Left ventricle myocardium (tissue), 1 donor: ENCODE measurements around a stretch of chr9.

- PRO-cap = no peak
Observed at GRCh38 chr9:129504806-129505832, 115.8 kb downstream of the C9orf50 start.

DNA sequence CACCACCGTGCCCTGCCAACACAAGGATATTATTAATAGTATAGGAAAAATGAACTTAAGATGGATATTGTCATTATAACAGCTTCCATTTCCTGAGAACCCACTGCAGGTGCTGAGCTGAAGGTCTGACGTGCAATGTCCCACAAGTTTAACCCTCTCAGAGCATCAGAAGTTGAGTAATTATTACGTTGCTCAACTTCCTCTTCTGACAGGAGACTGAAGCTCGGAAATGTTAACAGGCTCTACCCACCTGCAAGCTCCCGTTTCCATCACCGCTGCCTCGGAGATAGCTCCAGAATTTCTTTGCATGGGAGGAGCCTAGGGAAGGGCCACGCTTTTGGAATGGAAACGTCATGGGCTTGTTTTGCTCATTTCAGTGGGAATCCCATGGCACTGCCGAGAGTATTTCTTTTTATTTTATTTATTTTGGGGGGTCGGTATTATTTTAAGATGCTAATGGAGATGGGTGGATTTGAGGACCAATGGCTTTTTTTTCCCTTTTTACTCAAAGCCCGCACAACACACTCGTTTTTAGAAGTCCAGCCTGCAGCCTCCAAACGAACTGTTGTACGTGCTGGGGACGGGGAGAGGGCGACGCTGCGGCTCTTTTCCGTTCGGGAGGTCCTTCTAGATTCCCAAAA, 932 bp upstream of the NTMT1 start:
- PRO-cap = no peak

DNA sequence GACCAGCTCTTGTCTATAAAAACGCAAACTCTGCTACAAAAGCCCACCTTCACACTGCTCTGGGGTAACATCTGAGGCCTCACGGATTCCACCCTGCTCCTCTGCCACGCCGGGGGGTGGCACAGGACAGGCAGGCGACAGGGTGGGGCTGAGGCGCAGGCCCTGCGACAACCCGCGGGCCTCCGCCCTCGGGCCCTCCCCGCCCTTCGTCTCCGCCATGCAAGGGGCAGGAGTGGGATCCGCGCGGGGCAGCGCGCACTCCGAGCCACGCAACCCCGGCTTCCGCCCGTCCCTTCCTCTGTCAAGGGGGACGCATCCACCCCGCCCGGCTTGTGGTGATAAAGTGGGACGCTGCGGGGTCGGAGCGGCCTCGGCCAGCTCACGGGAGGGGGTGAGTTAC, 464 bp downstream of the ASB6 start:
- PRO-cap = no peak

DNA sequence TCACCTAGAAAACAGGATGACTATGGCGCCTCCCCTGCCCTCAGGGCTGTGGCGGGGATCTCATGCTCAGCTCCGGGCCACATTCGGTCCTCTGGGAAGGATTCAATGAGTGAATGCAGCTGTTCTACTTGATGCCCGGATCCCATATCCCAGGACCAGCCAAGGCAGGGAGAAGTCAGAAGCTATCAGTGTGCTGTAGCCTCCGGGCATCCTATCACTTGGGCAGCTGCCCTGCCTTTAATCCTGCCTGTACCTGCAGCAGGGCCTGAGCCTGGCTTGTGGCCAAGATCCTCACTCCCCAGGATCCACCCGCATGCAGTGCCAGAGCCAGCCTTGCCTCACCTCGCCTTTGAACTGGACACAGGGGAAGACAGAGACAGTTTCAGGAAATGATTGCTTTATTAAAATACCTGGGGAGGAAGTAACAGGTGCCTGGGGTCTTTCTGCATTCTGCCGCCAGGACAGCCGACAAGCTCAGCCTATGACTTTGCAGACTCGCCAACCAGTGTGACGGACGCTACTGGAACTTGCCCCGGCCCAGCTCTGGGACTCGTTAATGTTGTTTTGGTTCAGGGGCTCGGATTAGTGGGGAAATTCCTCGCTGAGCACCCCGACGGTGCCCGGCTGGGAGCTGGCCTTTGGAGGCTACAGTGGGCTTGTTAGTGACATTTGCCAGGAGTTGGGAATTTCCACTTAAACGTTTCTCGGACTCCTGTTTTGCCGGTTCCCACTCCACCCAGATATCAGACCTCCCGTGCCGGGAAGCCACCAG, 868 bp downstream of the PTGES start:
- PRO-cap = no peak

DNA sequence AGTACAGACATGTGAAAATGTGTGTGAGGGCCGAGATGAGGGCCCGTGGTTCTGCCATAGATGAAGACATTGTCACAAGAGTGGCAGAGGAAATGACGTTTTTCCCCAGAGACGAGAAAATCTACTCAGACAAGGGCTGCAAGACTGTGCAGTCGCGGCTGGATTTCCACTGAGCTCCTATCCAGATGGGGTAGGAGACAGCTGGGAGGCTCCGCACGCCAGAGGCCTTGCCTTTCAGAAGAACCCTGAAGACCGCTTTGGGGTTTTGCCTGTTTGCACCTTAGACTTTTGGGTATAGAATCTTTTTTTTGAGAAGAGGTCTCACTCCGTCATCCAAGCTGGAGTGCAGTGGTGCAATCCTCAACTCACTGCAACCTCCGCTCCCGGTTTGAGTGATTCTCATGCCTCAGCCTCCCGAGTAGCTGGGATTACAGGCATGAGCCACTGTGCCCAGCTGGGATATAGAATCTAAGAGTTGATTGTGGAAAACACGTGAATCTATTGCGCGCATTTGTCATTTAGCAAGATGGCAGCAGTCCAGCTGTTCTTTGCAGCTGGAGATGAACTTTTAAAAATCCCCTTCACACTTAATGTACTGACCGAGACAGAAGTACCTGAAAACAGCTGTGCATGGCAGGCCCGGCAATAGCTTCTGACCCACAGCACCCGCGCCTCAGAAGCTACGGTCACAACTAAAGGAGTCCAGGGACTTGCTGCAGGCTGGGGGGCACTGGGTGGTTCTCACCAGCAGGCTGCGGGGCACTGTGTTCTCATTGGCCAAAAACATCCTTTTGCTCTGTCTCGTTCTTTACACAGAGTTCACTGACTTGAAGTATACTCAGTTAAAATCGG, 6.7 kb downstream of the TOR1B start:
- PRO-cap = no peak

DNA sequence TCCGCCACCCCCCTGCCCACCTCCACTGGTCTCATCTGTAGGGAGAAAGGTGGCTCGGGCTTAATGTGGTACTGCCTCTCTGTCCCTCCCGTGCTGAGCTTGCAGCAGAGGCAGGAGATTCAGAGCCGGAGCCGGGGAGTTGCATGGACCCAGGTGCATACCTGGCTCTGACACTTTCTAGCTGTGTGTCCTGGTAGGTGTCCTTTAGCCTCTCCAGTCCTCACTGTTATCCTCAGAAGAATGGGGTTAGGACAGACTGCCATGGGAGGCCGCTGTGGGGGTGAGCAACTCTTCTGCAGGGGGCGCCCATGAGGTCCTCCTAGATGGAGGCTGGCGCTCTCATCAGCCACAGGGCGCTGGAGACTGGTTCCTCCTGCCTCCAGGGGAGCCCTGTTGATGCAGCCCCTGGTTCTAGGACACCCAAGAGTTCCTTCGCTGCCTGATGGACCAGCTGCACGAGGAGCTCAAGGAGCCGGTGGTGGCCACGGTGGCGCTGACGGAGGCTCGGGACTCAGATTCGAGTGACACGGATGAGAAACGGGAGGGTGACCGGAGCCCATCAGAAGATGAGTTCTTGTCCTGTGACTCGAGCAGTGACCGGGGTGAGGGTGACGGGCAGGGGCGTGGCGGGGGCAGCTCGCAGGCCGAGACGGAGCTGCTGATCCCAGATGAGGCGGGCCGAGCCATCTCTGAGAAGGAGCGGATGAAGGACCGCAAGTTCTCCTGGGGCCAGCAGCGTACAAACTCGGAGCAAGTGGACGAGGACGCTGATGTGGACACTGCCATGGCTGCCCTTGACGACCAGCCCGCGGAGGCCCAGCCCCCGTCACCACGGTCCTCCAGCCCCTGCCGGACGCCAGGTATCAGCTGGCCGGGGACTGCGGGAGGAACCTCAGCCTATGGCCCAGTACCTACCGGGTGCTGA, 32.6 kb downstream of the USP20 start:
- PRO-cap = no peak

- PRO-cap = no peak
Observed at GRCh38 chr9:129886547-129886822, 51.2 kb downstream of the USP20 start.

GRCh38 chr9:129902764-129903109, 67.5 kb downstream of the USP20 start:
- PRO-cap = no peak

DNA sequence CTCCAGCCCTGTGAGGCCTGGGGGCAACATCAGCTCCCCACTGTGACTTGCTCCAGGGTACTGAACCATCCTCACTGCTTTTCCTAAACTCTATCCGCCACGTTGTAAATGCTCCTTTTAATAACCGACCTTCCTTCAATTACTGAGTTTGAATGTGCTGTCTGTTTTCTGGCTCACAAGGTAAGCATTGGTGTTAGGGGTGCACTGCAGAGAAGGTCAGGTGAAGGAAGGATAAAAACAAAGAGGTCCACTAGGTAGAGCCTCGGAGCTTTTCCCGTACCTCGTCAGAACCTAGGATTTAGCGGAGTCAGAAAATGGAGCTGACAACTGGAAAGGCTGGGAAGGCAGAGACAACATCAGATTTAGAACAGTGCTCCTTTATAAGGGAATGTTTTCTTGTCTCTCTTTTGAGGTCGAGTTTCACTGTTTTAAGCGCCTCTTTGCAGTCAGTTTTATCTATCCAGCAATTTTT, 80.7 kb downstream of the FNBP1 start:
- PRO-cap = unidirectional peak, plus-strand start at position 323 of the sequence

DNA sequence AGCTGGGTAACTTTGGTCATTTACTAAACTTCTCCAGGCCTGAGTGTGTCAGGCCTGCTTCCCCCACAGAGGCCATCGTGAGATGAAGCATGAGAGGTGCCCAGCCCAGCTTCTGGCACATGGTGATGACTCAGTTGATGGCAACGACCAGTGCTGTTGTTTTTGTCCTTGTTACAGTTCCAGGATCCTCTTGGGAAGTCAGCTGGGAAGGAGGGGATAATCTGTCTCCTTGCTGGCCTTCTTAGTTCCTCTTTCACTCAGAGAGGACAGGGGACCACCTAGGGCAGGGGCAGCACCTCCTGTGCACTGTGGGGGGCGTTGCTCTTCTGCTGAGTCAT, 54.1 kb upstream of the NCS1 start:
- PRO-cap = no peak

- PRO-cap = no peak
Observed at GRCh38 chr9:130138178-130139281, 33.7 kb upstream of the NCS1 start.

- PRO-cap = no peak
Observed at GRCh38 chr9:130235613-130236340, 29.8 kb upstream of the HMCN2 start.

- PRO-cap = no peak
Observed at GRCh38 chr9:130242520-130243510, 22.7 kb upstream of the HMCN2 start.

DNA sequence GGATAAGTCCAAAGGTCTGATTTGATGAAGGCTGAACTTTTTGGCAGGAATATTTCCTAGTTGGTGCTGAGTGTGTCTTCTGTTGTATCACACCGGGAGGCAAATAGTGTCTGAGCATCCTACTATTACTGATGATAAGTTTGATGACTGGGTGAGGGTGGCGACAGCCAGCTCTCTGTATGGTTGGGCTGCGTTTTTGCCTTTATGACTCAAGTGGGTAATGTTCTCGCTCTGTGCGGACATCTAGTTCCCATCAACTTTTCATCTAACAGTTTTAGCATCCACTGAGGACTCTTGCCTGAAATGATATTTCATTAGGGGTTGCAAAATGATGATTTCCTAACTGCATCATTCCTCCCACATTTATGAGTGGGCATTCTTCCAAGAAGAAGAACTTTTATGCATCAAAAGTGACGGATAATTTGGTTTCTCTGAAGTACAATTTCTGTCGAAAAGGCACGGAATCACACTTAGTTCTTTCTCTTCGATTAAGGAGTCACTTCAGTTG, 26.6 kb downstream of the HMCN2 start:
- PRO-cap = no peak

- PRO-cap = no peak
Observed at GRCh38 chr9:130327497-130328148, 62.1 kb downstream of the HMCN2 start.

DNA sequence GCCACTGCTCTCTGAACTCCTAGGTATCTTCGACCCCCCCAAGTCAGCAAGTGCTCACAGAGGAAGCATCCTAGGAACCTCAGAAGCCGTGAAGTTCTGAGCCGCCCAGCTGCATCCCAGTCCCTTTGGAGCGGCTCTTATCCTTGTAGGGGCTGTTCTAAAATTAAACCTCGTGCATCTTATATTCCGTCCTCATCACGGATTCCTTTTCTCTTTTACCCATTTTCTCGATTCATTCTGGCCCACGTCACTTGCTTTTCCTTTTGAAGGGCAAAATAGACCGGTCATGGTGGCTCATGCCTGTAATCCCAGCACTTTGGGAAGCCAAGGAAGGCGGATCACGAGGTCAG, 65.0 kb downstream of the HMCN2 start:
- PRO-cap = no peak

DNA sequence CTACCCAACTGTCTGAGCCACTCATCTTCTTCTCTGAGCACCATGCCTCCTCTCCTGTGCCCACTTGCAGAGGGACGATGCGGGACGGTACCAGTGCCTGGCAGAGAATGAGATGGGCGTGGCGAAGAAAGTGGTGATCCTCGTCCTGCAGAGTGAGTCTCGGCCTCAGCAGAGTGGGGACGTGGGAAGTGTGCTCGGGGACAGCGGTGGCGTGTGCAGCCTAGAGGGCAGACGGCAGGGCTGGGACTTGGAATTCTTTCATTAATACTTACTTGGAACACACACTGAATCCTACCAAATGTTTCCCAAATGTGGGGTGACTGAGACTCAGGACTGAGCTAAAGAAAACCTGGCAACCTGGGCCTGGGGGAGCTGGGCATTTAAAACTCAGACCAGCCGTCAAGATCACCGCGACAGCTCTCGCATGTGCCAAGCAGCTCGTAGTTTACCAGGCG, 34.2 kb upstream of the ASS1 start:
- PRO-cap = no peak

DNA sequence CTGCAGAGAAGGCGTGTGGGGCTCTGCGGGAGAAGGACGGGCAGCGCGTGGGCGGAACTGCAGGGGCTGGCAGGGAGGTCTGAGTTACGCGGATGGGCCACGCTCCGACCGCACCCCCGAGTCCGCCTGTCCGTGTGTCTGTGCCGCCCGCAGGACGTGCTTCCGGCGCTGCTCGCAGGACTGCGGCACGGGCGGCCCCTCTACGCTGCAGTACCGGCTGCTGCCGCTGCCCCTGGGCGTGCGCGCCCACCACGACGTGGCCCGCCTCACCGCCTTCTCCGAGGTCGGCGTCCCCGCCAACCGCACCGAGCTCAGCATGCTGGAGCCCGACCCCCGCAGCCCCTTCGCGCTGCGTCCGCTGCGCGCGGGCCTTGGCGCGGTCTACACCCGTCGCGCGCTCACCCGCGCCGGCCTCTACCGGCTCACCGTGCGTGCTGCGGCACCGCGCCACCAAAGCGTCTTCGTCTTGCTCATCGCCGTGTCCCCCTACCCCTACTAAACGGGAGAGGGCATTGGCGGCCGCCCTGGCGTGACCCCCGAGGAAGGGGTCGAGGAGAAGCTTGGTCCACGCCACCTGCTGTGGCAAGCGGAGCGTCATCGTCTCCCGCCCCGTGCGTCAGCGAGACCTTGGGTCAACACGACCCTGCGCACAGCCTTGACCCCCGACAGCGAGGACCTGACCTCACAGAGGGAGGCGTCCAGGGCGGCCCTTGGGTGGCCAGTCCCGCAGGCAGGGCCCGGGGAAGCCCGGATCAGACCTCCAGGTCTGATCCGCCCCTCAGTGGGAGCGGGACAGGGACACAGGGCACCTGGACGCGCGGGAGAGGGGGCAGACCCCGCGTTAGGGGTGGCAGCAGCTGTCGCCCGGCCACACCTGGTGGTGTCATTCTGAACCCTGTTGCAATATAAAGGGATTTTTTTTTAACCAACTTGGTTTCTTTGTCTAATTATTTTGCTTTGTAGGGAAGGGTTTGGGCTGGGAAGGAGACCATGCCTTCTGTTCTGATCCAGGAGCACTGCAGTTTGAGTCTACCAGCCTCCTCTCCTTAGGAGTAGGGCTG, 11.2 kb upstream of the ASS1 start:
- PRO-cap = no peak

GRCh38 chr9:130442916-130443432, 1.8 kb upstream of the ASS1 start:
- PRO-cap = no peak

GRCh38 chr9:130445530-130446075, 842 bp downstream of the ASS1 start:
- PRO-cap = bidirectional peak, plus-strand start at chr9:130445823, minus-strand start at chr9:130445635